SP-49 (cell line): ENCODE results near the genes MARK3 and KLC1.

DNA sequence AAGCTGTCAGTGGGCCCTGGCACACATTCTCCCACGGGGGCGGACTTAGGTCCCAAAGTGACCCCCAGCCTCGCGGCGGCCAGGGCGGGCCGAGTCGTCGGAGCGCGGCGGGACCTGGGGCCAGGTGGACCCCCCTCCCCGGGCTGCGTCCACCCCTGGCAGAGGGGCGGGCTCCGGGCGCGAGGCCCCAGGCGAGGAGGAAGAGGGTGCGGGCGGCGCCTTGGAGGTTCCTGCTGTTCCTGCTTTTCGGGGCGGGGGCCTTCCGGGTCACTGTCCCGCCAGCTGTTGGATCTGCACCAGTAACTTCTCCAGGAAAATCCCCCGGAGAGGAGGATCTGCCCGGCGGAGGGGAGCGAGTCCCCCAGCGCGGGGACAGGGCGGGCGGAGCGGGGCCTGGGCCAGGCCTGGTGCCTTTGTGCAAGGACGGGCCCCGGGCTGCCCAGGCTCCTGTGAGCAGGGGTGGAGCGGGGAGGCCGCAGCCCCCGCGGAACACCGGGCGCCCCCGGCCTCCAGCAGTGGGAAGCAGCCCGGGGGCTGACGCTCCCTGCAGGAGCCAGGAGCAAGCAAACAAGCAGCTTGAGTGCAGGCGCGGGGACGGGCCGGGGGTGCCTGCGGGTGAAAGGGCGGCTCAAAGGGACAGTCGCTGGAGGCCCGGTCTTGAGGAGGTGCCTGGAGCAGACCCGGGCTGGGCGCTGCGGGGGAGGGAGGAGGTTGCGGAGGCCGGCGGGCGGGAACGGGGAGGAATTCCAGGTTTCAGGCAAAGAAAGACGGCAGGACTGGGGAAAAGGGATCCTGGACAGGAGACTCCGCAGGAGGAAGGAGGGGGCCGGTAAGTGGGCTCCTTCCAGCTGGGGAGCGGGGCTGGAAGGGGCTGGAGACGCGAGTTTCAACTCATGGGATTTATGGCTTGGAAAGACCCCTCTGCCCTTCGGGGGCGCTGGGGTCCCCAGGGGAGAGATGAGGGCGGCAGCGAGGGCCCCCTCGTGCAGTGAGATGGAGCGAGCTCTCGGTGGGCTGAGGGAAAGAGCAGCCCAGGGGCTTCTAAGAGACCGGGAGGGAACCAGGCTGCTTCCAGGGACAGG is 15.5 kb downstream of the TNFAIP2 start:
- PRO-cap: no peak

- PRO-cap: no peak
Observed at GRCh38 chr14:103208352-103208687, 85.1 kb downstream of the TNFAIP2 start.

DNA sequence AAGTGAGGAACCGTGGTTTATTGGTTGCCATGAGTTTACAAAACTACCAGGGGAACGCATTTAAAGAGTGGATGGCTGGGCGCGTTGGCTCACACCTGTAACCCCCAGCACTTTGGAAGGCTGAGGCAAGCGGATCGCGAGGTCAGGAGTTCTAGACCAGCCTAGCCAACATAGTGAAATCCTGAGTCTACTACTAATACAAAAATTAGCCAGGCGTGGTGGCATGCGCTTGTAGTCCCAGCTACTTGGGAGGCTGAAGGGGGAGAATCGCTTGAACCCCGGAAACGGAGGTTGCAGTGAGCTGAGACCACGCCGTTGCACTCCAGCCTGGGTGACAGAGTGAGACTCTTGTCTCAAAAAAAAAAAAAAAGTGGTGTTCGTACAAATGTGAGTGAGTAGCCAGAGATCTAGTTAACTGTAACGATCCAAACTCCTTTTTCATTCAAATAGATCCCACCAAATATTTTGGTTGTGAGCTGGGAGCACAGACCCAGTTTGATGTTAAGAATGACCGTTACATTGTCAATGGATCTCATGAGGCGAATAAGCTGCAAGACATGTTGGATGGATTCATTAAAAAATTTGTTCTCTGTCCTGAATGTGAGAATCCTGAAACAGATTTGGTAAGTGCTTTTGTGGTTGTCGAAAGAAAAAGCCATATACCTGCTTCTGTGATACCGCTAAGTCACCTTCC is 2.3 kb downstream of the EIF5 start:
- PRO-cap: no peak

GRCh38 chr14:103337552-103338126 is 3.6 kb downstream of the EIF5 start:
- PRO-cap: no peak

GRCh38 chr14:103385310-103385562 is at the start of gene MARK3:
Gene MARK3 (plus strand): TSS chr14:103385415.
- PRO-cap: bidirectional peak, plus-strand start at chr14:103385421, minus-strand start at chr14:103385270

- PRO-cap: no peak
Observed at GRCh38 chr14:103398664-103399186, 13.5 kb downstream of the MARK3 start.

DNA sequence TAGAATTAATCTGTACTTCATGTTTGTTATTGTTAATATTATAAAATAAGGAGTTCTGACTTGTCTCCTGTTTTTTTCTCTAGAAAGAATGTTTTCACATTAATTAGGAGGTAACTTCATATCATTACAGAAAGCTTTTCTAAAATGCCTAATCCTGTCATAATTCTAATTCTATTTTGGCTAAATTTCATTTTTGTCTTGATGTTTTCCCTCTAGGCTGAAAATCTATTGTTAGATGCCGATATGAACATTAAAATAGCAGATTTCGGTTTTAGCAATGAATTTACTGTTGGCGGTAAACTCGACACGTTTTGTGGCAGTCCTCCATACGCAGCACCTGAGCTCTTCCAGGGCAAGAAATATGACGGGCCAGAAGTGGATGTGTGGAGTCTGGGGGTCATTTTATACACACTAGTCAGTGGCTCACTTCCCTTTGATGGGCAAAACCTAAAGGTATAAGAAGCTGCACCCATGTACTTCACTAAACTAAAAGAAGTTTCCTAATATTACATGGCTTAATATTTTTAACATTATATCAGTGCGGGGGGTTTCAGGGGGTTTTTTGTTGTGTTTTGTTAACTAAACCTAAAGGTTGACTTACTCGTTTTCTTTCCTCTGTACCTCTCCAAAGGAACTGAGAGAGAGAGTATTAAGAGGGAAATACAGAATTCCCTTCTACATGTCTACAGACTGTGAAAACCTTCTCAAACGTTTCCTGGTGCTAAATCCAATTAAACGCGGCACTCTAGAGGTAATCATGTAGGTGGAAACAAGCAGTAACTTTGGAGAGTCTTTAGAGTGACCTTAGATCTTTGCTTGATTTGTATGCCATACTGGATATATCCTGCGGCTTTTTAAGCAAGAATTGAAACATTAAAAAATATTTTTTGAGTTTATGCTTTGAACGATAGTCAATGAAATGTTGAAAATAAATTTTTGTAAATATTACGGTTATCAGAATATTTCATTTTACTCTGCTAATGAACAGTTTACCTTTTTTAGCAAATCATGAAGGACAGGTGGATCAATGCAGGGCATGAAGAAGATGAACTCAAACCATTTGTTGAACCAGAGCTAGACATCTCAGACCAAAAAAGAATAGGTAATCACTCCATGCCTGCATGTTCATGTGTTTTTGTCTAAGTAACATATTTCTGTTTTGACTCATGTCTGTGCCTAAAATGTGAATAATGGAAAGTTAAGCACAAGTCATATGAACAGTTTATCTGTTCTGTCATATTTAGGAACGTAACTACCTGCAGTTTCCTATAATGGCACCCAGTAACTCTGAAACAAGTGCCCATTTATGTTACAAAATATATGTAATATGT is 56.8 kb downstream of the CKB start:
- PRO-cap: no peak

DNA sequence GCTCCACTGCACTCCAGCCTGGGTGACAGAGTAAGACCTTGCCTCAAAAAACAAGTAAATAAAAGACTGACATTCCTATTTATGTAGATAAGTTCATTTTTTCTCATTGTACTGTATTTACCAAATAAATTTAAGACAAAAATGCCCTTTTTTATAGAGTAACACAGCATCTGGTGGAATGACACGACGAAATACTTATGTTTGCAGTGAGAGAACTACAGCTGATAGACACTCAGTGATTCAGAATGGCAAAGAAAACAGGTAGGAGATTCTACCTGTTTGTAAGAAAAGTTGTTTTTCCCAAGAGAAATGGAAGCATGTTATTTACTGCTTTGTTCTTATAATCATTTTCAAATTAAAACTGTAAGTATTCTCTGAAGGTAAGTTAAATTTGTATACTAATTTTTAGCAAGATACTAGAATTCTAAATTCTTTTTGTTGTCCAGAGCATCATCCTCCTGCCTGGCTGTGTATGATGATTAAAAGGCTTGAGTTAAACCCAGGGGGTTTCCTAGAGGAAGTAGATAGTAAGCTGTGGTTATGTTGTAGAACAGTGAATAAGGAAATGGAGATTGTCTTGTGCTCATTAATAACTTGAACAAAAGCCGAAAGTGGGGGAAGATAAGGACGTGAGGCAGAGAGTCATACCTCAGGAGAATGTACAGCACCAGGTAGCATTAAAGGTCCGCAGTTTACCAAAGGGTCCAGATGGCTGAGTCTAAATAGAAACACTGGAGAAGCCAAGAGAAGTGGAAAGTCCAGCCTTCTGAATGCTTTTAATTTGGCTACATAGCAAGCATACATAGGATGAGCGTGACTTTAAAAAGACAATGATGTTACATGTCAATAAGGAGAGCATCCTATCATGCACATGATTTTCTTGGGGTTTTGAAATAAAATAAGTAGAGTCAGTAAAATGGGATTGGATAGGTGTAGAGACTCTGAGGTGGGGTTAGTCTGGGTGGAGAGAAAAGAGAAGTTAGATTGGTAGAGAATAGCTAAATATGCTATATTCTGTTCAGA is 42.1 kb downstream of the CKB start:
- PRO-cap: no peak

GRCh38 chr14:103518179-103518542 is 4.5 kb downstream of the CKB start:
- PRO-cap: no peak

DNA sequence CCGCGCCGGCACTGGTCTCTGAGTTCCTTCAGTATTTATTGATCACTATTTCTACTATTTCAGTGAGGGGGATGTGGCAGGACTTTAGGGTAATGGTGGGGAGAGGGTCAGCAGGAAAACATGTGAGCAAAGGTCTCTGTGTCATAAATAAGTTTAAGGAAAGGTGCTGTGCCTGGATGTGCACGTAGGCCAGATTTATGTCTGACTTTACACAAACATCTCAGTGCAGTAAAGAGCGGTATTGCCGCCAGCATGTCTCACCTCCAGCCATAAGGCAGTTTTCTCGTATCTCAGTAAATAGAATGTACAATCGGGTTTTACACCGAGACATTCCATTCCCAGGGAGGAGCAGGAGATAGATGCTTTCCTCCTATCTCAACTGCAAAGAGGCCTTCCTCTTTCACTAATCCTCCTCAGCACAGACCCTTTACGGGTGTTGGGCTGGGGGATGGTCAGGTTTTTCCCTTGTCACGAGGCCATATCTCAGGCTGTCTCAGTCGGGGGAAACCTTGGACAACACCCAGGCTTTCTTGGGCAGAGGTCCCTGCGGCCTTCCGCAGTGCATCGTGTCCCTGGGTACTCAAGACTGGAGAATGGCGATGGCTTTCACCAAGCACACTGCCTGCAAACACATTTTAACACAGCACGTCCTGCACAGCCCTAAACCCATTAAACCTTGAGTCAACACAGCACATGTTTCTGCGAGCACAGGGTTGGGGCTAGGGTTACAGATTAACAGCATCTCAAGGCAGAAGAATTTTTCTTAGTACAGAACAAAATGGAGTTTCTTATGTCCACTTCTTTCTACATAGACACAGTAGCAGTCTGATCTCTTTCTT is 2.6 kb upstream of the CKB start:
- PRO-cap: no peak

GRCh38 chr14:103594072-103594764 is 31.5 kb downstream of the COA8 start:
- PRO-cap: no peak

DNA sequence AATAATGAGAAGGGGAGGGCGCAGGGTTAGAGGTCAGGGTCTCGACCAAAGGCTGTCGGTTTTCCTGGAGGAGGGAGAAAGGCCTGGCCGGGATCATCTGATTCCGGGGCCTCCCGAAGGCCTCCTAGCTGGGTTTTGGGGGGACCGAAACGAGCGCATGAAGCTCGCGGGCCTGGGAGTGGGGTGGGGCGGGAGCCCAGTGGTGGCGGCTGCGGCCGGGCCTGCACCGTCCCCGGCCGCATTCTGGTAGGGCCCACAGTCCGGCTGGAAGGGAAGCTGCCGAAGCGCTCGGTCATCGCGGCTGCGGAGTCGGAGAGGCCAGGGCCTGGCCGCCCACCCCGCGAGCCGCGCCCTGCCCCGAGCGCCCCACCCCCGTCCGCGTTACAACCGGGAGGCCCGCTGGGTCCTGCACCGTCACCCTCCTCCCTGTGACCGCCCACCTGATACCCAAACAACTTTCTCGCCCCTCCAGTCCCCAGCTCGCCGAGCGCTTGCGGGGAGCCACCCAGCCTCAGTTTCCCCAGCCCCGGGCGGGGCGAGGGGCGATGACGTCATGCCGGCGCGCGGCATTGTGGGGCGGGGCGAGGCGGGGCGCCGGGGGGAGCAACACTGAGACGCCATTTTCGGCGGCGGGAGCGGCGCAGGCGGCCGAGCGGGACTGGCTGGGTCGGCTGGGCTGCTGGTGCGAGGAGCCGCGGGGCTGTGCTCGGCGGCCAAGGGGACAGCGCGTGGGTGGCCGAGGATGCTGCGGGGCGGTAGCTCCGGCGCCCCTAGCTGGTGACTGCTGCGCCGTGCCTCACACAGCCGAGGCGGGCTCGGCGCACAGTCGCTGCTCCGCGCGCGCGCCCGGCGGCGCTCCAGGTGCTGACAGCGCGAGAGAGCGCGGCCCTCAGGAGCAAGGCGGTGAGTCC is at the start of gene KLC1:
Gene KLC1, plus strand, starts transcription at position 620 of the 911 bp plus-strand sequence.
- PRO-cap: unidirectional peak, plus-strand start at position 175 of the sequence; bidirectional peak, plus-strand start at position 620 of the sequence, minus-strand start at position 380 of the sequence

DNA sequence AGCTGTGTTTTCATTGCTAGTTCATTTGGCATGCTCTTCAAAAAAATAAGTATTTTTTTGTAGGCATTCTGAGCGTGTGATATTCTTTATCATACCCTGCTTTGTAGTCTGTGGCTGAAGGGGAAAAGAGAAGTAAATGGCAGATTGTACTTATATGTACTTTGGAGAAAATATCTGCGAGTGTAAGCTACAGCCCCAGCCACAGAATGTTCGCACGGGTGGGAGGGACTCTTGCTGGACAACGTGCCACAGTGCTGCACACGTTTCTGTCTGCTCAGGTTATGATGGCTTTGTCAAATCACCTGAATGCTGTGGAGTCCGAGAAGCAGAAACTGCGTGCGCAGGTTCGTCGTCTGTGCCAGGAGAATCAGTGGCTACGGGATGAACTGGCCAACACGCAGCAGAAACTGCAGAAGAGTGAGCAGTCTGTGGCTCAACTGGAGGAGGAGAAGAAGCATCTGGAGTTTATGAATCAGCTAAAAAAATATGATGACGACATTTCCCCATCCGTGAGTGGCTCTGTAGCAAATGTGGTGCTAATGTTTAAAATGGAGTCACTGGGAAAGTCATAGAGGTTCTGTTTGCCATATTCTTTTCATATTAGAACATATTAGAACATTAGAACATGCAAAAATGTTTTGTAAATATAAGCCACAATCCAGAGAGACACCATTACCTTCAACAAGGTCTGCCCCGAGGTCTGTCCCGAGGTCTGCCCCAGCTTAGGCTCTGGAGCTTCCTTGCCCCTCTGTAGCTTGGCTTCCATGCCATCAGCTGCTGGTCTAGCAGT is 28.5 kb downstream of the KLC1 start:
- PRO-cap: no peak

- PRO-cap: no peak
Observed at GRCh38 chr14:103672975-103673653, 42.1 kb downstream of the XRCC3 start.

DNA sequence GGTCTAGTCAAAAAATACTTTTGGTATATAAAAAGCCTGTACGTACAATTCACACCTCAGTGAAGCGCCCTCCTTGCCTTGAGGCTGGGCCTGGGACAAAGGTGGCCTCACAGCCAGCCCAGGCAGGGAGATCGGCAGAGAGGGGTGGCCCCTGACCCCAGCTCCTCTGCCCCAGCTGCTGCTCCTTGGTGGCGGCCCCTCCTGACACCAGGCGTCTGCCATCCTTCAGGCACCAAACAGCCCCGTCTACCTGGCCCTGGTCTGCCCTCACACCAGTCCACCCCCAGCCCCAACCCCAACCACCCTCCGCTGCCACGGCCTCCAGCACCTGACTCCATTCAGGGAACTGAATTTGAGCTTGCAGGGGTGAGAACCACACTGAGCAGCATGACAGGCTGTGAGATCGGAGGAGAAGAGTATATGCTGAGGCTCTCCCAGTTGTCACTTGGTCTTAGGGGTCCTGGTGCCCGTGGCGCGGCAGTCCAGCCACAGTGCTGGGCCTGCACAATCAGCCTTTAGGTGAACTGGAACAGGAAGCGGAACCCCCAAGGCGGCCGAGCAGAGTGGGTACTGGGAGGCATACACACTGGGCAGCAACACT is 18.5 kb downstream of the ZFYVE21 start:
- PRO-cap: no peak

- PRO-cap: no peak
Observed at GRCh38 chr14:103819889-103820505, 27.4 kb downstream of the PPP1R13B start.

GRCh38 chr14:103862648-103862900 is 15.2 kb upstream of the PPP1R13B start:
- PRO-cap: no peak

- PRO-cap: no peak
Observed at GRCh38 chr14:103931489-103931960, 3.3 kb downstream of the TDRD9 start.

- PRO-cap: no peak
Observed at GRCh38 chr14:104077761-104078370, 7.6 kb upstream of the ASPG start.

GRCh38 chr14:104114664-104115225 is 23.6 kb upstream of the KIF26A start:
- PRO-cap: no peak